Sciatic nerve (tissue), 1 donor: ENCODE measurements around the genes CACNA1E, GLUL and RGSL1.

DNA sequence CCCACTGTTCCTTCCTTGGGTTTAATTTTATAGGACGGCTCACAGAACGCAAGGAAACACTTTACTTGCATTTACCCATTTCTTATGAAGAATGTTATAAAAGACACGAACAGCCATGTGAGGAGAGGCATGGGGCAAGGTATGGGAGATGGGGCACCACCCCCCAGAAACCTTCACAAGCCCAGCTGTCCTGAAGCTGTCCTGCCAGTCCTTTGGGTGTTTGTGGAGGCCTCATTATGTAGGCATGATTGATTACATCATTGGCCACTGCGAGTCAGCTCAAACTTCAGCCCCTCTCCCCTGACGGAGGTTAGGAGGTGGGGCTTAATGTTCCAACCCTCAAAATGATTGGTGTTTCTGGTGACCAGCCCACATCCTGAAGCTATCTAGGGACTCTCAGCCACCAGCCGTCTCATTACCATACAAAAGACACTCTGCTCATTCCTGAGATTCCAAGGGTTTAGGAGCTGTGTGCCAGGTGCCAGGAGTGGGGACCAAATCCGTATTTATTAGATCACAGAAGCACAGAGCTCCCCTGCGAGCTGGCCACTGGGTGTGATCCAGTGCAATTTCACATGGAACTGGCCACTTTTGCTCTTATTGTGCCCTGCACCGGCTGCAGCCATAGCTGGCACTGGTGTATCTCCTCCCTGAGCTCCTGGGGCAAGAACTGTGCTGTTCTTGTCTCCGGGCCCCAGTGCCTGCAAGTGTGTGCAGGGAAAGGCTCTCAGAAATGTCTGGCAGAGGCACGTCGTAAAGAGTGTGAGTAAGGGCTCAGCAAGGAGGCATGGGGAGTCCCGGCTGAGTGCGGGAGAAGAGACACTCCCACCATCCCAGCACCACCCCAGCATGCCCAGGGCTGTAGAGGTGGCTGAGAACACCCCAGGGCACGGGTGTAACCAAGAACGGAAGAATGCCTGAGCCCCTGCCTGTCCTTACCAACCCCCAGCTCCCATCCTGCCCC is 10.5 kb downstream of the KIAA1614 start:
- PRO-cap, result no peak

DNA sequence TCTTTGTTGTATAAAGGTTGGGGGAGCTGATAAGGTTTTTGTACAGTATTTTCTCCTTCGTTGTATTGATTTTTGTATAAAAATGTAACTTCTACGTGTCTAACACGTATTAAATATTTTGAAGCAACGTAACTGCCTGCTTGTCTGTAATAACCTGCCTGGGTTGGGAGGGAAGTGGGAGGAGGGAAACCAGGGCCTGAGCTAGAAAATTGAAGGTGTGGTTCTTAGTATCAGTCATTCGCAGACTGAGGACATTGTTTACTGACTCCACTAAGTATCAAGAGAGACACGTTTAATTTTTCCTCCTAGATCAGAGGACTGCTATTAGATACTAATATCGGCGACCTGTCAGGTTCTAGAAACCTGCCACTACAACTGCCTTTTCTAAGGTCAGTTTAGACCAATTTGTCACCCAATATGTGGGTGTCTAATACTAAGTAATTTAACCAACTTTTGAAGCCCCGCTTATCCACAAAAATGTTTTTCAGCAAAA is 2.3 kb downstream of the IER5 start:
- PRO-cap, result no peak

DNA sequence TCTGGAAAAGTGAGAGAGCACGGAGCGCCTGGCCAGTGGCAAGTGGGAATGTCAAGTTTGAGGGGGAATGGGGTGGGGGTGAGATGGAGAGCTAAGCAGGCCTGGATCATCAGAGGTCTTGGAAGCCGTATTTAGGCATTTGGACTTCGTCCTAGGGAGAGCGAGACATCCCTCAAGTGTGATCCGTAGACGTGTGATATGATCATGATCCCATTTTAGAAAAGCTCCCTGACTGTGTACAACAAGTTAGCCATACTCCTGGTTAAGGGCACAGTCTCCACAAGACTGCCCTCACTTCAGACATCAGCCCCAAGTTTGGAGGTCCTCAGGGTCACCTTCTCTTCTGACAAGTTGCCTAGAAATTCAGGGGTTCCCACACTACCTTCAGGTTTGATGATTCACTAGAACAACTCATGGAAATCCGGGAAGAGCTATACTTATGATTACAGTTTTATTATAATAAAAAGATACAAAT is 59.4 kb downstream of the IER5 start:
- PRO-cap, result no peak

DNA sequence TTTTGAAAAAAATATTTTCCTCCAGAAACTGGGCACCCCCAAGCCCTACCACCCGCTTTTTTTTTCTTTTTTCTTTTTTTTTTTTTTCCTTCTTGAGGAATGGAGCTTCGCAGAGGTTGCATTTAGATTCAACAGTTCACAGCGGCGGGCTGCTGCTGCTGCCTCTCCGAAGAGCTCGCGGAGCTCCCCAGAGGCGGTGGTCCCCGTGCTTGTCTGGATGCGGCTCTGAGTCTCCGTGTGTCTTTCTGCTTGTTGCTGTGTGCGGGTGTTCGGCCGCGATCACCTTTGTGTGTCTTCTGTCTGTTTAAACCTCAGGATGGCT is at the start of gene CACNA1E:
Gene CACNA1E (plus strand): TSS at position 89 of the 322 bp plus-strand sequence.
- PRO-cap, result no peak

GRCh38 chr1:182143126-182143711 is 81.7 kb upstream of the ZNF648 start:
- PRO-cap, result no peak

- PRO-cap, result no peak
These were observed 102.2 kb upstream of the ZNF648 start for GRCh38 chr1:182163549-182164199.

GRCh38 chr1:182174052-182174549 is 112.6 kb upstream of the ZNF648 start:
- PRO-cap, result unidirectional peak, plus-strand start at chr1:182174449

DNA sequence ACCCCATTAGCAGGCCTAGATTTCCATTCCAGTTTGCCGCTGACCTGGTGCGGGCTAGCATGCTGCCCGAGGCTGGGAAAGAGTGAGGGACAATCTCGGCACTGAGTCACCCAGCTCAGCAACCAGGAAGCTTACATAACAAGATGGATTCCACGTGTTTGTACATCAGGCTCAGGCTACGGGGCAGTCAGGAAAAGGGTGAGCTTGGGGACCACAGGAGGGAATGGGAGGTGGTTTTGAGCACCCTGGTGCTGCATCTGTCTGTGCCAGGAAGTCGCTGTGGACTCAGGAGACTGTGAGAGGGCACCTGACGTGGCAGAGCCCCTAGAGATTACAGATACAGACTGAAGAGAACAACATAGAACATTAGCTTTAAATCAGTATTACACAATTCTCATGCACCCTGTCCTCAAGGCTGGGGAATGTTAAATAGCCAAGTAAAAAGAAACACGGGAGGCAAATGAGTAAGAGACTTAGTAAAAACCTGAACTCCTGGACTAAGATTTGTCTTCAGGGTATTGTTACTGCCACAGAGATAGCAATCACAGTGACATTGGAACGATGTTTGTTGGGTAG is 51.2 kb downstream of the GLUL start:
- PRO-cap, result no peak

DNA sequence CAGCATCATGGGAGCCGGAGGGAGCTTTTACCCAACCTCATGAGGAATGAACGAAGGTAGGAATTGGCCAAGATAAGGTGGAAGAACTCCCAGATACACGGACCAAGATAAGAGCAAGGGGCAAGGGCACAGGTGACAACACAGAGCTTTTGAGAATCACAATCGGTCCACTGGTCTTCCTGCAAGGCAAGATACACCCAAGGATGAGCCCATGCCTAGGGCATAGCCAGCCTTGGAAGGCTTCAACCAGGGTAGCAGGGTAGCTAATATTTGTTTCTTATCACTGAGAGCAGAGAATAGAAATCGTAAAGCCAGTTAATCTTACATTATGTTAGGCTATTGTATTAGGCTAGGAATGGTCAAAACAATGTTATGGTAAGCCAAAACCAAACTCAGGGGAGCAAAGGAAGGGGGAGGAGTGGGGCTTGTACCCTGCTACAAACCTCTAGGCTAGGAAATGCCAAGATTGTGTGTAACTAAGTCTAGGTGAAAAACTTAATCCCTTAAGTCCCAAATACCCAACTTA is 9.3 kb downstream of the GLUL start:
- PRO-cap, result no peak

- PRO-cap, result bidirectional peak, plus-strand start at chr1:182390617, minus-strand start at chr1:182390587; bidirectional peak, plus-strand start at chr1:182391042, minus-strand start at chr1:182390870
These were observed 1.2 kb downstream of the GLUL start for GRCh38 chr1:182390212-182390889.

GRCh38 chr1:182391668-182392829 is at the start of gene GLUL:
TSS of gene GLUL (minus strand) at chr1:182391790.
- PRO-cap, result bidirectional peak, plus-strand start at chr1:182391914, minus-strand start at chr1:182391790; bidirectional peak, plus-strand start at chr1:182392394, minus-strand start at chr1:182392175; unidirectional peak, minus-strand start at chr1:182392603

DNA sequence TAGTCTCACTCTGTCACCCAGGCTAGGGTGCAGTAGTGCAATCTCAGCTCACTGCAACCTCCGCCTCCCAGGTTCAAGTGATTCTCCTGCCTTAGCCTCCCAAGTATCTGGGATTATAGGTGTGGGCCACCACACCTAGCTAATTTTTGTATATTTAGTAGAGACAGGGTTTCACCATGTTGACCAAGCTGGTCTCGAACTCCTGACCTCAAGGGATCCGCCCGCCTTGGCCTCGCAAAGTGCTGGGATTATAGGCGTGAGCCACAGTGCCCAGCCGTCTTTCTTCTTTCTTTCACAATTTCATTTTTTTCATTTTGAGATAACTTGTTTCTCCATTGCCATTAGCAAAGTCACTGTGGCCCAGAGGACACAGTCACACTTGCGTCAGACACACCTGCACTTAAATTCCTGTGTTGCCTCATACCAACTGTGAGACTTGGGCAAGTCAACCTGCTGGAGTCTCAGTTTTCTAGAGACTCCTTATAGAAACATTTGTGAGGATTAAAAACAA is 2.8 kb downstream of the TEDDM1 start:
- PRO-cap, result no peak

GRCh38 chr1:182449999-182450429 is at the start of gene RGSL1:
TSS of gene RGSL1 (plus strand) at chr1:182450146.
- PRO-cap, result no peak

- PRO-cap, result no peak
These were observed 11.7 kb downstream of the DHX9 start for GRCh38 chr1:182850571-182851488.

- PRO-cap, result no peak
These were observed 16.1 kb downstream of the DHX9 start for GRCh38 chr1:182855128-182855740.

DNA sequence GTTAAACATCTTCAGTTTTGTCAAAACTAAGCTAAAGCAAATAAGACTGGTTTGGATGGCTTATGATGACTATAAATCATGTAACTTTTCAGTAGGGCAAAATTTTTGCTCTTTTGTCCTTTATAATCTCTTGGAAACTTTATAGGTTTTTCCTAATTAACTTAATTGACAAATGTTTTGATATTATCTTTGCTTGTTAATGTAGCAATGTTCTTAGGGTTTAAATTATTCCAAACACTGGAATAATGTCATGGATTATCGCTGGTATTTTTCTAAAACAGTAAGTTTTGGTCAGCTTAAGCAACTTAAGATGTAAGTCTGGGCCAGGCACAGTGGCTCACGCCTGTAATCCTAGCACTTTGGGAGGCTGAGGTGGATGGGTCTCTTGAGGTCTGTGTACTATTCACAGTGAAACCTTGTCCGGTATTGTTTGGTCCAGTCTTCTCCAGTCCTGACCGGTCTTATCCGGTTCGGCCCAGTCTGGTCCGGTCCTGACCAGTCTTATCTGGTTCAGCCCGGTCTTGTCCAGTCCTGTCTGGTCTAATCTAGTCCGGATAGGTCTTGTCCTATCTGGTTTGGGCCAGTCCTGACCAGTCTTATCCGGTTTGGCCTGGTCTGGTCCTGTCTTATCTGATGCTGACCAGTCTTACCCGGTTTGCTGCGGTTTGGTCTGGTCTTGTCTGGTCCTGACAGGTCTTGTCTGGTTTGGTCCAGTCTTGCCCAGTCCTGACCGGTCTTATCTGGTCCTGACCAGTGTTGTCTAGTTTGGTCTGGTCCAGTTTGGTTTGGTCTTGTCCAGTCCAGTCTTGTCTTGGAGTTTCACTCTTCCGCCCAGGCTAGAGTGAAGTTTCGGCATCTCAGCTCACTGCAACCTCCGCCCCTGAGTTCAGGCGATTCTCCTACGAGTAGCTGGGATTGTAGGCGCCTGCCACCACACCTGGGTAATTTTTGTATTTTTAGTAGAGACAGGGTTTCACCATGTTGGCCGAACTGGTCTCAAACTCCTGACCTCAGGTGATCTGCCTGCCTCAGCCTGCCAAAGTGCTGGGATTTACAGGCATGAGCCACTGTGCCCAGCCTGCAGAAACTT is 30.0 kb downstream of the DHX9 start:
- PRO-cap, result no peak

- PRO-cap, result no peak
These were observed 33.3 kb downstream of the DHX9 start for GRCh38 chr1:182872175-182873022.

DNA sequence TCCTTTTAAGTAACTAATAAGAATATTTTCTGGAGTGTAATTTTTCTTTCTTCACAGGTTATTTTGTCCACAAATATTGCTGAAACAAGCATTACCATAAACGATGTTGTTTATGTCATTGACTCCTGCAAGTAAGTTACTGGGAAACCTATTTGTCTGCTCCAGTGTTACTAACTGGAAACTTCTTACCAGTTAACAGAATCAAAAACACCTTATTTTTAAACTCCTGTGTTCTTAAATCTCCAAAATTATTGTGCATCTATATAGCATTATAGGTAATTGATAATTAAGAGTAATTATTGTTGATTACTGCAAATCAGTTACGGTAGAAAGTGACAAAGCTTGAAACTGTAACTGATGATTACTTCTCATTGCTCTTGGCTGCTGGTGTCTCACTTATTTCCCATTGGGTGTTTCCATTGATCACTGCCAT is 37.6 kb downstream of the DHX9 start:
- PRO-cap, result no peak

DNA sequence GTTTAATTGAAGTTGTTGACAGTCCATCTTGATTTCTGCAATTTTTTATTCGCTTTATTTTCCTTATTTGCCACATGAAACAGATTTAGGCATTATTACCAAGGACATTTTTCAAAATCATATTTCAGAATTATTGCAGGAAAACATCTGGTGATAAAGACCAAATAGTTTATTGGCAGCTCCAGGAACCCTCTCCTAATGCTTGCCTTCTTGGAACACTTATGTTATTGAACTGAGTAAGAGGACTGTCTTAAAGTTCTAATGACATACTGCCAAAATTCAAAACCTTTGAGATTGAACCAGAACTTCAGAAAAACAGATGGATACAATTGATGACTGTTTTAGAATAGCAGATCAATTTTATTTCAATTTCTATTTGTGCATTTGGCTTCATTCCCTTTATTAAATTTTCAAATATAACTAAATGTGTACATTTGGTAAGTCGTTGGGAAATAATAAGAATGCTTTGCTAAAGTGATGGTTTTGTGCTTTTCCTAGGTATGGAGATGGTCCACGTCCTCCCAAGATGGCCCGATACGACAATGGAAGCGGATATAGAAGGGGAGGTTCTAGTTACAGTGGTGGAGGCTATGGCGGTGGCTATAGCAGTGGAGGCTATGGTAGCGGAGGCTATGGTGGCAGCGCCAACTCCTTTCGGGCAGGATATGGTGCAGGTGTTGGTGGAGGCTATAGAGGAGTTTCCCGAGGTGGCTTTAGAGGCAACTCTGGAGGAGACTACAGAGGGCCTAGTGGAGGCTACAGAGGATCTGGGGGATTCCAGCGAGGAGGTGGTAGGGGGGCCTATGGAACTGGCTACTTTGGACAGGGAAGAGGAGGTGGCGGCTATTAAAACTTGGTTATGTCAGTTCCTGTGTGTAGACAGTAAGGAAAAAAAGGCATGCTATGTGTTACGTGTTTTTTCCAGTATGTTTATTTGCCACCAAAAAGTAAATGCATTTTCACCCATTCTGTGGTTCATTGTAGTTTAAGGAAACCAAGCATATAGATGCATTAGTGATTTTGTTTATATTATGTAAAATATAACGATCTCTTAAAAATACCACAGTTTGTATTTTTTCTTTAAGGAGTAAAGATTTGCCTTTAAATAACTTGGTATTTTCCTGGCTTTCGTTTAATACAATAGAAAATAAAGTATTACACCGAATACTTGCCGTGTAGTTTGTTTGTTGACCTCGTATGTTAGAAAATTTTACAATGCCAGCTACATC is 47.9 kb downstream of the DHX9 start:
- PRO-cap, result no peak

DNA sequence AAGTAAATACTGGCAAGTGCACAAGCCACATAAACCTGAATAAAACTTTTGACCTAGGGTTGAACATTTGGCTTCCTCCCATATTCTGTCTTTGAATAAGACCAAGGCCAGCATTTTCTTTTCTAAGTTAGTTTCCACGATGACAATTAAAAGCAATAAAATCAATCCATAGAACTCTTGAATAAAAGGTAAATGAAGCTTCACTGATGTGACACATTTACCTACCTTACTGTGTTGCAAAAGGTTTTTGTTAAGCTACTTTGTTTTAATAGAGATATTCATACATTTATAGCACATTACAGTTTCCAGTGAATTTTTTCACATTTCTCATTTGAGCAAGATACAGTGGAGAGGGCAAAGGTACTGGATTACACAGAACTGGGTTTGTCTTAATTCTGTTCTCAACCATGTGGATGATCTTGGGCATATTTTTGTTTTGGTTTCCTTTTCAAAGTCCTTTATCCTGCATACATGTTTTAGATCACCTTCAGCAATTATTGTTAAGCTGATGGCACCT is 48.8 kb downstream of the DHX9 start:
- PRO-cap, result no peak